ENCODE results near the genes SPEM3, FGF11, ZBTB4 and CYB5D1.

DNA sequence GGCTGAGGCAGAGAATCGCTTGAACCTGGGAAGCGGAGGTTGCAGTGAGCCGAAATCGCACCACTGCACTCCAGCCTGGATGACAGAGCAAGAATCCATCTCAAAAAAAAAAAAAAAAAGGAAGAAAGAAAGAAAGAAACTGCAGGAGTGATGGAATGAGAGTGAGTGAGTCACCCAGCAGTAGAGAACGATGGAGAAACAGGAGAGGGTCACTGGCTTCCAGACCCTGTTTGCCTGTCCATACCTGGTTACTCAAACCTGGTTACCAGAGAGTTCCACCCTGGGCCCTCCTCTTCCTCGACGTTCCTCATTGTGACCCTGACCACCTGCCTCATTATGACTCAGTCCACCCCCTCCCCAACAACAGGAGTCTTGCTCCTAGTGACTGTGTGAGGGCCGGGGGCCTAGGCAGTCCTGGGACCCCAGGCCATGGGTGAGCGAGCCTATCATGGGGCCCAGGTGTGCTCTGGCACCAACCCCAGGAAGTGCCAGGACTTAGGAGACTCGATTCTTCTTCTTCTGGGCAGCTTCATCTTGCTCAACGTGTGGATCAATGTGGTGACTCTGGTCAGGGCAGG, at the start of gene SPEM3:
Gene SPEM3, plus strand, starts transcription at position 384 of the 578 bp plus-strand sequence.
- PRO-cap, result no peak
- RAMPAGE, long total RNA, 3 experiments, result no peak in any of the 3 experiments

- PRO-cap, result bidirectional peak, plus-strand start at chr17:7438303, minus-strand start at chr17:7438185
- RAMPAGE, long total RNA, 3 experiments, result start-site peak on the plus strand in 1 of 3 experiments, at chr17:7438265-7438352 at its widest, 14 reads per replicate
Measured at GRCh38 chr17:7437982-7438898, 1.1 kb upstream of the FGF11 start.

DNA sequence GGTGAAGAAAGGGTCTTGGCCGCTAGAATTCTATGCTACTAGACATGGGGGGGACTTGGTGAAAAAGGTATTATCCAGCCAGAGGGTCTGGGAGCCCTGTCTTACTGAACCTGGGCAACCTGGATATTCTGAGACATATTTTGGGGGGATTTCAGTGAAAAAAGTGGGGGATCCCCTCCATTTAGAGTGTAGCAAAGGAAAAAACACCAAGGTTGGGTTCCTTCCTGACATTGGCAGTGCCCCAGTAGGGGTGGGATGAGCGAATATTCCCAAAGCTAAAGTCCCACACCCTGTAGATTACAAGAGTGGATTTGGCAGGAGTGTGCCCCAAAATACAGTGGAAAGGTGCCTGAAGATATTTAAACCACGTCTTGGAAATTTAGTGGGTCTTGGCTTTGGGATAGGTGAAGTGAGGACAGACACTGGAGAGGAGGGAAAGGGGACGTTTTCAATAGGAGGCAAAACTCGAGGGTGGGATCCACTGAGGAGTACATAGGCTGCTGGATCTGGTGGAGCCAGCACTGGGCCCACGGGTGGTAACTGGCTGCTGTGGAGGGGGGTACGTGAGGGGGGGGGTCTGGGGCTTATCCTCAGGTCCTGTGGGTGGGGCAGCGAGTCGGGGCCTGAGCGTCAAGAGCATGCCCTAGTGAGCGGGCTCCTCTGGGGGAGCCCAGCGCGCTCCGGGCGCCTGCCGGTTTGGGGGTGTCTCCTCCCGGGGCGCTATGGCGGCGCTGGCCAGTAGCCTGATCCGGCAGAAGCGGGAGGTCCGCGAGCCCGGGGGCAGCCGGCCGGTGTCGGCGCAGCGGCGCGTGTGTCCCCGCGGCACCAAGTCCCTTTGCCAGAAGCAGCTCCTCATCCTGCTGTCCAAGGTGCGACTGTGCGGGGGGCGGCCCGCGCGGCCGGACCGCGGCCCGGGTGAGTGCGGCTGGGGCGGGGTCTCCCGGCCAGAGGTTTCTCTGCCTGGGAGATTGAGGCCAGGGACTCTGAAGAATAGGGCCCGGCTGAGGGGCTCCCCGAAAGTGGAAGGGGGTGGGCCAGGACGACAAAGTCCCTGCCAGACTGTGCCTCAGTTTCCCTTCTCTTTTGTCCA, at the start of gene FGF11:
Gene FGF11, plus strand, starts transcription at position 614 of the 1,090 bp plus-strand sequence.
- PRO-cap, result no peak
- RAMPAGE, long total RNA, 3 experiments, result no peak in any of the 3 experiments

- PRO-cap, result no peak
- RAMPAGE, long total RNA, 3 experiments, result no peak in any of the 3 experiments
Measured at GRCh38 chr17:7448436-7448909, 3.6 kb downstream of the CHRNB1 start.

- PRO-cap, result no peak
- RAMPAGE, long total RNA, 3 experiments, result no peak in any of the 3 experiments
Measured at GRCh38 chr17:7478590-7478874, 899 bp downstream of the ZBTB4 start.

DNA sequence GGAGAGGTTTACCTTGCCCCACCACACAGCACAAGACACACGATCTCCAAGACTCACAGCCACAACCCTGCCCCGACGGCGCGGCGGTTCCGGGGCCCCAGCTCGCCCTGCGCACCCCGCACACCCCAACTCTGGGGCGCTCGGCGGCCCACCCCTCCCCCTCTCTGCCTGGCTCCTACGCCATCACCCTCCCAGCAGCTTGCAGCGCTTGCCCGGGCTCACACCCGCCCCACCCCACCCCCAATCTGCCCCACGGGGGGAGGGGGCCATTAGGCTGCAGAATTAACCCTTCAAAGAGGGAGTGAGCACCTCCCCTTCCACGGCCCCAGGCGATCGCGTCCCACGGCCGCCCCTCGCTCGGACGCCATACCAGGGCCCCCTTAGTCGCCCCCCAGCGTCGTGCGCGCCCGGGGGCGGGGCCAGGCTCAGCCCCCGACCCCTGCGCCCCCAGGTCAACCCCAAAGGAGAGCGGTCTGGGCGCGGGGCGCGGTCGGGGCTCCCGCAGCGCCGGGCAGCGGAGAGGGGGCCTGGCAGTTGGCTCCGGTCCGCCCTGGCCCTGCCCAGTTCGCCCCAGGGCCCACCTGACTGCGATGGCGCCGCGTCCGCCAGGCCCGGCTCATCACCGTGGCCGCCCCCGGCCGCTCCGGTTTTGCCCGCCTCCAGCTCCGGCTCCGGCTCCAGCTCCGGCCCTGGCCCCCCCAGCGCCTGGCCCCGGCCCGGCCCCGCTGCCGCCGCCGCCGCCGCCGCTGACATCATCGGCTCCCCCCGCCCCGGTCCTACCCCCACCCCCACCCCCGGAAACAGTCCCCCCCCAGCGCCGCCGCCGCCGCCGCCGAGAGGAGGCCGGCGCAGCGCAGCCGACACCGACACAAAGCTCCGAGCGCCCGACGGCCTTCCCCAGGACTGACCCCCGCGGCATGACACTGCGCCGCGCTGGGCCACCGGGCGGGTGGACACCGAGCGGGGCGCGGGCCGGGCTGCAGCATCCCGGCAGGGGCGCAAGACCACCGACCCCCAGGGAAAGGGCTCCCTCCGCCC, at the start of gene ZBTB4:
Gene ZBTB4, minus strand, starts transcription at position 757 of the 1,038 bp plus-strand sequence.
- PRO-cap, result bidirectional peak, plus-strand start at position 461 of the sequence, minus-strand start at position 133 of the sequence; bidirectional peak, plus-strand start at position 835 of the sequence, minus-strand start at position 707 of the sequence
- RAMPAGE, long total RNA, 3 experiments, result start-site peak on the minus strand in 1 of 3 experiments, centred at position 687 of the sequence, 155 reads per replicate

DNA sequence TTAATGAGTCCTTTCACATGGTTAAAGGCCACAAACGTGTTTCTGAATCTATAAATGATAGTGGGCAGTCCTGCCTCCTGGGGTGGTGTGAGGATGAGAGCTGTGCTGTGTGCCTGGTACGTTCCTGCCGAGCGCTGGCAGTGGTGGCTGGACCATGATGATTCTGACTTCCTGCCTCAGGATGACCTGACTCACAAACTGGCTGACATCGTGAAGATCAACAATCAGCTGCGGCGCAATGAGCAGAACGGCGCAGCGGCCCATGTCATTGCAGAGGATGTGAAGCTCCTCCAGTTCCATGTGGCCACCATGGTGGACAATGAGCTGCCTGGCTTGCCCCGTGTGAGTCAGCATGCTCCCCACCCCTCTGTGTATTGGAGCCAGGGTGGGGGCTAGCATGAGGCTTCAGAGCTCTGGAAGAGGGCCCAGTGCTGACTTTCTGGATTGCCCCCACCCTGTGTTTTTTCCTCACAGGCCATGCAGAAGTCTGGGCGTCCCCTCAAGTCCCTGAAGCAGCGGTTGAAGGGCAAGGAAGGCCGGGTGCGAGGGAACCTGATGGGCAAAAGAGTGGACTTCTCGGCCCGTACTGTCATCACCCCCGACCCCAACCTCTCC, 16.0 kb downstream of the SLC35G6 start:
- PRO-cap, result no peak
- RAMPAGE, long total RNA, 3 experiments, result no peak in any of the 3 experiments

DNA sequence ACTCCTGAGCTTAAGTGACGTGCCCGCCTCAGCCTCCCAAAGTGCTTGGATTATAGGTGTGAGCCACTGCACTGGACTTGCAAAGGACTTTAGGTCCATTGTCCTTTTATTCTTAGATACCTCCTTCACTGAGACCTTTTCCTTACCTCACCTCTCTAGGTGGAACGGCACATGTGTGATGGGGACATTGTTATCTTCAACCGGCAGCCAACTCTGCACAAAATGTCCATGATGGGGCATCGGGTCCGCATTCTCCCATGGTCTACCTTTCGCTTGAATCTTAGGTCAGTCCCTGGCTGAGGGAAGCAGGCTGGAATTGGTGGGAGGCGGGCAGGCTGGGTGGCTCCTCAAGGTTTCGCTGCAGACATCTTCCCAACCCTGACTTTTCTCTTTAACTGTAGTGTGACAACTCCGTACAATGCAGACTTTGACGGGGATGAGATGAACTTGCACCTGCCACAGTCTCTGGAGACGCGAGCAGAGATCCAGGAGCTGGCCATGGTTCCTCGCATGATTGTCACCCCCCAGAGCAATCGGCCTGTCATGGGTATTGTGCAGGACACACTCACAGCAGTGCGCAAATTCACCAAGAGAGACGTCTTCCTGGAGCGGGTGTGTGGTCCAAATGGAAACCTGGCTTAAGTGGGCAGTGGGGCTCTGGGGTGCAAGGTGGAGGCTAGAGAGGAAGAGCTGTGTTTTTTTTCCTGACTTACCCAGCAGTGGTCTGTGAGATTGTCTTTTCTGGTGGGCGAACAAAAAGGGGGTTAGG, 17.8 kb downstream of the SLC35G6 start:
- PRO-cap, result no peak
- RAMPAGE, long total RNA, 3 experiments, result no peak in any of the 3 experiments

GRCh38 chr17:7512840-7513954, 32.0 kb downstream of the SLC35G6 start:
- PRO-cap, result no peak
- RAMPAGE, long total RNA, 3 experiments, result no peak in any of the 3 experiments

GRCh38 chr17:7574961-7575270, 2.3 kb downstream of the EIF4A1 start:
- PRO-cap, result no peak
- RAMPAGE, long total RNA, 3 experiments, result no peak in any of the 3 experiments

DNA sequence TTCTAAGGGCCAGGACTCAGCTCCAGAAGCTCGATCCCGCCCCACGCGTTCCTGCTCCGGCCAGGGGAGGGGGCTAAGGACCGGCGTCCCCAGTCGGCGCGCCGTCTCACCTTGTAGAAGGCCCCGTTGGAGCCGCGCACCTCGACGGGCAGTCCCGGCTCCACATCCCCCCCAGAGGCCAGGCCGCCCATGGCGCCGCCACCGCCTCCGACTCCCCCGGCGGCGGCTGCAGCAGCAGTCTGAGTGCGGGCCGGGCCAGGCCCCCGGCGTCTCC, 418 bp downstream of the FXR2 start:
- PRO-cap, result bidirectional peak, plus-strand start outside the sequence, minus-strand start at position 241 of the sequence
- RAMPAGE, long total RNA, 3 experiments, result no peak in any of the 3 experiments

DNA sequence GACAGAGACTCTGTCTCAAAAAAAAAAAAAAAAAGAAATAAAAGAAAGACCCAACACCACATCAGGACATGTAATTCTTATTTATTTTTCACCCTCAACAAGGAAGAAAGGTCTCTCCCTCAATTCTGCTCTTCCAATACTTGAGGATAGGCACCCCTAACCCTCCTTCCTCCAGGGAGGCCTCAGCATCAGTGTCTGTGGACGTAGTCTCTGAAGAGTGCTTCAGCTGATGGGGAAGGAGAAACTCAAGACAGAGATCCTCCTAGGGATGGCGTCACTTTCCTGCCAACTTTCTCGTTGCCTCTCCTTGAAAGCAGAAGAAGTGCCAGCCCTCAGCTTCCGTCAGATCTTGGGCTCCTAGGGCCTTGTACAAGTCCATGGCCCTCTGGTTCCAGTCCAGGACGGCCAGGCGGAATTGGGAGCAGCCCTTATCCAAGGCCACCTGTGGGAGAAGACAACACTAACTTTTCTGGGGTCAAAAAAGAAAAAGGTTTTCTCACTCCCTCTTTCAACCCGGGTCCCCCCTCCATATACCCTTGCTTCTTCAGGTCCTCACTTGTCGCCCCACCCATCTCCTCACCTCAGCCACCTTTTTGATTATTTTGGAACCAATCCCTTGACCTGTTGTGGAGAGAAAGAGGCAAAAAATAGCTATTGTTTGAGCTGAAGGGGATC, 1.3 kb downstream of the SAT2 start:
- PRO-cap, result no peak
- RAMPAGE, long total RNA, 3 experiments, result no peak in any of the 3 experiments

- PRO-cap, result no peak
- RAMPAGE, long total RNA, 3 experiments, result no peak in any of the 3 experiments
Measured at GRCh38 chr17:7641748-7642132, 9.0 kb upstream of the ATP1B2 start.

- PRO-cap, result no peak
- RAMPAGE, long total RNA, 3 experiments, result start-site peak on the minus strand in 1 of 3 experiments, at chr17:7674843-7675132 at its widest, 9 to 14 reads per replicate
Measured at GRCh38 chr17:7674764-7675328, 12.4 kb downstream of the TP53 start.

DNA sequence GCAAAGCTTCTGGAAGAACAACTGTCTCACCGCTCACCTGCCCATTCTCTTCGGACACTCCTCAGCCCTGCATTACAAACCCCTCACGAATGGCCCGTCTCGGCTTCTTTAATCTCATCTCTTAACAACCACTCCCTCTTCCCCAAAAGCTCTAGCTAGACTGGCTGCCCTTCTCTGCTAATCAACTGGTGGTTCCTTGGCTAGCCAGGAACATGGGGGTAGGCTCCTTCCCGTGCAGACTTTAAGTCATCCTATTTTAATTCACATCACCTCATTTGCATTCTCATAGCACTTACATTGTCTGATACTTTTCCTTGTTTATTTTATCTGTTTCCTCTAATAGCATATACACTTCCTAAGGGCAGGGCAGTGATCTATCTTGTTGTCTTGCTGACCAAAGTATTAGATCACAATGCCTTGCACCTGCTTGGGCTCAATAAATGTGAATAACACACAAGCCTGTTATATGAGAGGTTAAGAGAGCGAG, 9.9 kb downstream of the TP53 start:
- PRO-cap, result no peak
- RAMPAGE, long total RNA, 3 experiments, result no peak in any of the 3 experiments

- PRO-cap, result no peak
- RAMPAGE, long total RNA, 3 experiments, result no peak in any of the 3 experiments
Measured at GRCh38 chr17:7678200-7678440, 9.2 kb downstream of the TP53 start.

DNA sequence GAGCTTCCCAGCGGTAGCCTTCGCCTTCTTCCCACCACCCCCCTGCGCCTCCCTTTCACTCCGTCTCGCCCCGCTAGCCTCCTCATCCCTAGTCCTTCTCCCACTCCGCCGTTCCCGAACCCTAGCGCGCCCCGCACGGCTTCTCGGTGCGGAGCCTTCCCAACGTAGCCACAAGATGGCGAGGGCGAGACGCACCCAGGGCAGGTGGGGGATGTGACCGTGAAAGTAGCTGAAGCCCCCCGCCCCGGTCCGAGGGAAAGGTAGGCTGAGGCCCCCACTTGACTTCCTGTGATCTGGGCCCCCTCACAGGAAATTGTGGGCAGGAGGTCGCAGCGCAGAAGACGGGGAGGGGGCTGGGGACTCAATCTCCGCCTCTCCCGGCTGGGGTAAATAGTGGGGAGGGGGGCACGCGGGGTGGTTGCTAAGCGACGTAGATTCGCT, 844 bp downstream of the KDM6B start:
- PRO-cap, result bidirectional peak, plus-strand start outside the sequence, minus-strand start at position 116 of the sequence
- RAMPAGE, long total RNA, 3 experiments, result no peak in any of the 3 experiments

DNA sequence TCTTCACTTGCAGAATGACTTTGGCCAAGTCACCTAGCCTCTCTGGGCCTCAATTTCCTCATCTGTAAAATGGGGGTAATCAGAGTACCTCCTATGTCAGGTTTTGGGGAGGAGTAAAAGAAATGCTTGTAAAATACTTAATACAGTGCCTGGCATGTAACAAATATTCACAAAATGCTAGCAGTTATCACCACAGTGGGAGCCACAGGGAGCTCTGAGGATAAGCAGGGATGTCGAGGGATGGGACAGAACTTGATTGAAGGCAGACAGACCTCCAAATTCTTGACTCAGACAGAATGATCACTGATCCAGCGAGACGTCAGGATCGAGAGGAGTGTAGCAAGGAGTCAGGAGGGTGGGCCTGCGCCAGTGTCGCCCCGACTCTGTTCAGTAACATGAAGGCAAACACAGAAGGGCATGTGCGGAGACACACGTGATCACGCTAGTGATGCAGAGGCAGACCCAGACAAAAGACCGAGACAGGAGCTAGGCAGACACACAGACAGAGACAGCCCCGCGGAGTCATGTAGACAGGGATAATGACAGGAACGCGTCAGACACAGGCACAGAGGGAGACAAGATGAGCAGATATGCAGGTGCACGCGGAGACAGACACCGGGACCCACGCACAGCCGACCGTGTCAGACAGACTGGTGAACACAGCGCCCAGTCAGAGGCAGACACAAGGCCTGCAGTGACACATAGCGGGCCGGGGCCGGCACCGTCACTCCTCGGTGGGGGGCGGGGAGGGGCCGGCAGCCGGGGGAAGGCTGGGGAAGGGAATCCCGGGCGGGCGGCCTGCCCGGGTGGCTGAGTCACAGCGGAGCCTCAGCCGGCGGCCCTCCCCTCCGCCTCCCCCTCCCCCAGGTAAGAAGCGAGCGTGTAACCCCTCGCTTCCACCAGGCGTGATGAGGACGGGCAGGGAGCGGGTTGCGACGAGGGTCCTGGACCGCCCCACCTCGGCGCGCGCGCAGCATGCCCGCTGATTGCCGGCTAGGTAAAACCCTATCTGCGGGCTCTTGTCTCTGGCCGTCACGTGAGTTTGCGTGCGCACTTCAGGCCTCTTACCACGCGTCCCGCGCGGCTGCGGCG, 7.4 kb downstream of the KDM6B start:
- PRO-cap, result bidirectional peak, plus-strand start at position 497 of the sequence, minus-strand start at position 385 of the sequence; bidirectional peak, plus-strand start at position 782 of the sequence, minus-strand start at position 696 of the sequence
- RAMPAGE, long total RNA, 3 experiments, result start-site peak on the plus strand in 1 of 3 experiments, centred at position 249 of the sequence, 27 reads per replicate

- PRO-cap, result bidirectional peak, plus-strand start at chr17:7858003, minus-strand start at chr17:7857877
- RAMPAGE, long total RNA, 3 experiments, result start-site peak on the plus strand in 2 of 3 experiments, at chr17:7857979-7858074 at its widest, 17 to 26 reads per replicate
Measured at GRCh38 chr17:7857815-7858155, at the start of gene CYB5D1. Gene CYB5D1, plus strand, starts transcription at chr17:7858003.

- PRO-cap, result no peak
- RAMPAGE, long total RNA, 3 experiments, result no peak in any of the 3 experiments
Measured at GRCh38 chr17:7858359-7858925, 639 bp downstream of the CYB5D1 start.